Pulmonary lymph node (tissue), 1 donor: ENCODE results near the genes PRAMEF4 and PRAMEF14.

DNA sequence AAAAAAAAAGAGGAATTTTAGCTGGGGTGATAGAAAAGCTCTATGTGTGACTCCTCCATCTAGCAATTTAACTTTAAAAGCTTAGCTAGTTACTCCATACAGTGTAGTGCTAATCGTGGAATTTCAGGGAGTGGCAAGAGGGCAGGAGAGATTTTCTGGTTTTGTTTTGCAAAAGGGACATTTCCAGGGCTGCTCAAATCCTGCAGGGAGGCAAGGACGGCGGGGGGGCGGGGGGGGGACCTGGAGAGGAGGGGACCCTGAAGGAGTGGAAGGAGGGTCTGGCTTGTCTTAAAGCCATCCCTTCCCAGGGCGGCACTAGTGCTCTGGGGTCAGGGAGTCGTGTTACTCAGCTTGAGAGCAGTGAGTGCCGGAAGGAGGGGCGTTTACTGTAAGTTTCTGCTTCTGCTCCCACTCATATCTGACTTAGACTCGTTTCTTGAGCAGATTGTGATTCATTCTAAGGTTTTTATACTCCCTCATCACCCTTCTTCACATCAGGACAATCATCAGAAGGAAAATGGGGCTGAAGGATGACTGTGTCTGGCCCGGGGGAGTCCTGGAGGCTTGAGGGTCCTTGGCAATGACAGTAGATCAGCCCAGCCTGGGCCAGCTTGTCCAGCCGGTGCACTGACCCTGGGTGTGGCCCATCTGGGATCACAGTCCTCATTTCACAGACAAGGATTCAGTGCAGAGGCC is 4.7 kb downstream of the TNFRSF8 start:
- PRO-cap, result no peak

- PRO-cap, result unidirectional peak, minus-strand start at chr1:12081954
These were observed 18.7 kb downstream of the TNFRSF8 start for GRCh38 chr1:12081789-12082254.

- PRO-cap, result bidirectional peak, plus-strand start at chr1:12146724, minus-strand start at chr1:12146608
These were observed 19.8 kb upstream of the TNFRSF1B start for GRCh38 chr1:12146596-12147807.

GRCh38 chr1:12152115-12152545 is 14.7 kb upstream of the TNFRSF1B start:
- PRO-cap, result no peak

DNA sequence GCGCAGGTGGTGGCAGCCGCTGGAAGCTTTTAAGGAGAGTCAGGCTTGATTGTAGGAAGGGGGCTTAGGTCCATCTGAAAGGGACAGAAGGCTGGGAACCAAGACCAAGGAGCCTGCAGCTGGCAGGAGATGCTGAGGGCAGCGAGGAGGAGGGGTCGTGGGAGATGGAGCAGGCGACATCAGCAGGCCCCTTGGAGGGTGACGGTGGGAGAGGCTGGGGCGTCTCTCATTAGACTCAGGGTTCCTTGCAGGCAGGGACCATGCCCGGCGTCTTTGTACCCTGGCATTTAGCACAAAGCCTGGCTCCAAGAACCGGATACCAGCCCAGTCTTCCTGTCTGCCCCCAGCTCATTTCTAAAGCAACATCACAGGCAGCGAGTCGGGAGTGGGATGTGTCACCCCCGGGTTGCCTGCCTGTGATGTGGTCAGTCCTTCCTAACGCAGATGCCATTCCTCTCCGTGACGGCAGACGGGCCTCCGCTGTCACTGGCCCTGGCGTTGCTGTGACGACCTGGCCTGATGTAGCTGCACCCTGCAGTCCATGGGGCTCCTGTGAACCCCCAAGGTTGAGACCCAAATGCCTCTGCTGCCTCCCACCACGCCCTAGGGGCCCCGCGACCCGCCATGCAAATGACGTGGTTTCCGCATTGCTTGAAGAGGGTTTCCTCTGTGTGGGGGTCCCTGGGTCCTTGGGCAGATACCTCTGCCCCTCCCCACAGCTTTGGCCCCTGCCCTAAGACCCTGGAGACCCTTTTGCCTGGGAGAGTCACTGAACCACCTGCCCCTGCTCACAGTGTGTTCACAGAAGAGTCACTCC is 12.2 kb downstream of the TNFRSF1B start:
- PRO-cap, result unidirectional peak, minus-strand start at position 416 of the sequence

- PRO-cap, result no peak
These were observed 19.0 kb downstream of the TNFRSF1B start for GRCh38 chr1:12185352-12186534.

DNA sequence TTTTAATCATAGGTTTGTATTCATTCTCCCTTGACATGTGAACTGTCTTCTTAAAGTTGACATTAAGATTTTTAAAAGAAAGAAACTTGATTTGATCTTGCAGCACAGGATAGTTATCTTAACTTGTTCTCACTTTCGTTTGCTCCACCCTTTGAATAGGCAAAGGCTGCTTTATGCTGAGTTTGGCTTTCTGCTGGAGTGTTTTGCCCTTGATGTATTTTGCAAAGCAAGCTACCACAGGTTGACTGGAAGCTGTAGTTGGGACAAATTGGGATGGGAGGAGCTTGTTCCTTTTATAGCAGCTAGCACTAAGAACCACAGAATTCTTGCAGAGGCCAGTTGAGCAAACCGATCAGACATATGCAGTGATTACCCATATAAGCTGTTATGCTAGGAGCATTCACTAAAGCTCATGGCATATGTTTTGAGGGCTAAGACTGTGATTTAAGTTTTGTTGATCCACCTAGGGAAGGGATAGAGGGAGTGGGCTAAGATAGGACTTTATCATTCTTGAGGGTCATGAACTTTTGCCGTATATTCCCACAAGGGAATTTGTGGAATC is 130.0 kb downstream of the VPS13D start:
- PRO-cap, result no peak

- PRO-cap, result unidirectional peak, minus-strand start at chr1:12386274; unidirectional peak, minus-strand start at chr1:12386302
These were observed 156.3 kb downstream of the VPS13D start for GRCh38 chr1:12386013-12386741.

- PRO-cap, result no peak
These were observed 183.8 kb downstream of the DHRS3 start for GRCh38 chr1:12434147-12434627.

DNA sequence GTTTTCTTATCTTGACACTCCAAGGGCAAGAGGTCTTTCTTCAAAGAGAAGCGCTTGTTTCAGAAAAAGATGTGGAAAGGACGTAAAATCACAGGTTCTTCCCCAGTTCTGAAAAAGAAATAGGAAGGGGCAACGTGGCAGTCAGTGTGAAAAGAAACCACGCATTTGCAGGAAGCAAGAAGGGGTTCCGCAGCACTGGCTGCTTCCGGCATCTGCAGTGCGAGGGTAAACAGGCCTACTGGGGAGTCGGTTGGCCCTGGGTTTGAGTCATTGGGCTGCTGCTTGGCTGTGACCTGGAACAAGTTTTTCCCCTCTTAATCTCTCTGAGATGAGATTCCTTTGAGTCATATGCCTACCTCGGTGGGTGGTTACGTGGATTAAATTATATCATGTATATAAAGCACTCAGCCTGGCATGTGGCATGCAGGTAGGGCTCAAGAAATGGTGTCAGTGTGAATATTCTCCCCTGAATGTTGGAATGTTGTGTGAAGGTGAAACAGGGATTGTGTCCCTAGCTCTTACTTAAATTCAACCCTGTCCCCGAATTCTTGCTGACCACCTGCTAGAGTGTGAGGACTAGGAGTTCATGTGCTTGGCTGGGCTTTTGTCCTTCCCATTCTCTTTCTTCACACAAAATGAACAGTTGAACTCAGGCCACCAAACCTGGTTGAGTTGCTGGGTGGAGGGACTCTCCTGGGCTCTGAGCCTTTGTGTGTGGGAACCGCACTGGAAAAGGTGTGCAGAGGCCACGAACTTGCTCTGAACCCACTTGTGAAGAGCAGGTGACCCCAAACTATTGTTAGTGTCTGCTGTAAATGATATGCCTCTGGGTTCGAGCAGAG is 144.6 kb downstream of the DHRS3 start:
- PRO-cap, result bidirectional peak, plus-strand start at position 217 of the sequence, minus-strand start at position 148 of the sequence

DNA sequence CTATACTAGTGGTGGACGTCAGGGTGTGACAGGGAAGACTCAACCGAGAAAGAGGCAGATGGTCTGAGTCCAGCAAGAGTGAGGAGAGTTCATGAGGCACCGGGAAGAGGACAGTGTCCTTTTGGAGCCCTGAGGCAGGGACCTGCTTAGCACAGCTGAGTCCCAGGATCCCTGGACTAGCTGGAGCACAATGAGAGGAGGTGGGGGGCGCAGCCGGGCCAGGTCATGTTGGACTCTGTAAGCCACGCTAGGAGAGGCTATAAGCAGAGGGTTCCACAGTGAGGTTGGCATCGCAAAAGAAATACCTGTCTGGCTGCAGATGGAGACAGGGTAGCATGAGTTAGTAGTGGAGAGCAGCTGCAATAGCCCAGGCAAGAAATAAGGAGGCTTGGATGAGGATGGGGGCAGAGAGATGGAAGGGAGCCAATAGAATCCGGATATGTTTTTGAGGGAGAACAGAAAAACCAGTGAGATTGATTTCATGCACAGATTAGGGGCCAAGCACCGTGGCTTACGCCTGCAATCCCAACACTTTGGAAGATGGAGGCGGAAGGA is 98.3 kb downstream of the DHRS3 start:
- PRO-cap, result no peak

DNA sequence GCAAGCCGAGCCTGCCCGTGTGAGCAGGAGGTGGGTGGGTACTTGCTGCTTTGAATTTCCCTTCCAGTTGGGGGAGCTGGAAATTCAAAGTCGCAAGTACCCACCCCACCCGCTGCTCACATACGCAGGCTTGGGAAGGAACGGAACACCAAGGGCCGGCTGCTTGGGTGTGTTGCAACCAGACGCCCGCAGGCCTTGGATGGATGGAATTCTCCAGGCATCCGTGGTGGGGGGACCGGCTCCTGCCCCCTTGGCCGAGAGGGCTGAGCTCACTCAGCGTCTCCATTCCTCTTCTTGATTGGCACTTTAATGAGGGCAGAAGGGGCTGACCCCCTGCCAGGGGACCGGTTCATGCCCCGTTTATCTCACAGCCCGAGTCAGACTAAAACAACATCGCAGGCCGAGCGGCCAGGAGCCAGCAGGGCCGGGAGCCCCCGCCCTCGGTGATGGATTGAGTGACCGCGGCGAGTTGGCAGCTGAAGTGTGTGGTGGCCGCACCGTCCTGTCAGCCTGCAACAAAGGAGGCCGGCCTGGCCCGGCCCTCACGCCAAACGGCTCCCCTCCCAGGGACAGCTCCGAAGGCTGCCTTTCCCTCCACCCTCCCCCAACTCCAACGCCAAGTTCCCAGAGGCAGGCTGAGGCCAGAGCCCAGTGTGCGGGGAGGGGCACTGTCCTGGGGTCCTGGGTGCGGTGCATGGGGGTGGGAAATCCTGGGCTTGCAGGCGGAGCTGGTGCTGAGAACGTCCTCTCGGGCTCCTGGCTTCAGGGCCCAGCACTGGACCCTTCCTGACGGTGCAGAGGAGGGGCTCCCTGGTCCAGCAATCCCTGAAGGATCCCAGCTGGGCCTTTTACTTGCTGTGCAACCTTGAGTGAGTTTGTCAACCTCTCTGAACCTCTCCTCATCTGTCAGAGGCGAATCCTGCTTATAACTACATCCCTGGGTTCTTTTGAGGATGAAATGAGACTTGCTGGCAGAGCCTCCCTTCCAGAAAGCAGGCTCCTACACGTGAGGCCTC is 77.7 kb downstream of the DHRS3 start:
- PRO-cap, result no peak

DNA sequence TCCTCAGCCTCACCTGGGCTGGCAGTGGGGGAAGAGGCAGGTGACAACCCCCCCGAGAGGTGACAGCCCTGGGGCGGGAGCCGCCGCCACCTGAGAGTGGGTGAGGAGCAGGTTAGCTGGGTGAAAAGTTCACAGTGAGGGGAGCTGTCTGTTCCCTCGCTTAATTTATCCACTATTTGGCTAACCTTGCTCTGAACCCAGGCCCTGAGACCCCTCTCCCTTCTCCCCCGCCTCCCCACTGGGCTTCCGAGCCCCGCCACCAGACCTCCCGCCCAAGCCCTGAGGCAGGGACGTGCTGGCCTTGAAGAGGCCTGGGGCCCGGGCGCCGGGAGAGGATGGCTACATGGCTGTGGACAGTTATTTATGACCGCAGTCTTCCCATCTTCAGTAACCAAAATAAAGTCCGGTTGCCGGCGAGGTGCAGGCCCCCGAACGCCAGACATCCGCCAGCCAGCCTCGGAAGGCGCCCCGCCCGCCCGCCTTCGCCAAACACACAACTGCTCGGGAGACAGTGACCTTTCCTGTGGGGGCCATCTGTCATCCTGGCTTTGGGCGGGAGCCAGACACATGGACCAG is 69.1 kb downstream of the DHRS3 start:
- PRO-cap, result no peak

GRCh38 chr1:12556431-12557021 is 61.5 kb downstream of the DHRS3 start:
- PRO-cap, result bidirectional peak, plus-strand start at chr1:12556736, minus-strand start at chr1:12556664

DNA sequence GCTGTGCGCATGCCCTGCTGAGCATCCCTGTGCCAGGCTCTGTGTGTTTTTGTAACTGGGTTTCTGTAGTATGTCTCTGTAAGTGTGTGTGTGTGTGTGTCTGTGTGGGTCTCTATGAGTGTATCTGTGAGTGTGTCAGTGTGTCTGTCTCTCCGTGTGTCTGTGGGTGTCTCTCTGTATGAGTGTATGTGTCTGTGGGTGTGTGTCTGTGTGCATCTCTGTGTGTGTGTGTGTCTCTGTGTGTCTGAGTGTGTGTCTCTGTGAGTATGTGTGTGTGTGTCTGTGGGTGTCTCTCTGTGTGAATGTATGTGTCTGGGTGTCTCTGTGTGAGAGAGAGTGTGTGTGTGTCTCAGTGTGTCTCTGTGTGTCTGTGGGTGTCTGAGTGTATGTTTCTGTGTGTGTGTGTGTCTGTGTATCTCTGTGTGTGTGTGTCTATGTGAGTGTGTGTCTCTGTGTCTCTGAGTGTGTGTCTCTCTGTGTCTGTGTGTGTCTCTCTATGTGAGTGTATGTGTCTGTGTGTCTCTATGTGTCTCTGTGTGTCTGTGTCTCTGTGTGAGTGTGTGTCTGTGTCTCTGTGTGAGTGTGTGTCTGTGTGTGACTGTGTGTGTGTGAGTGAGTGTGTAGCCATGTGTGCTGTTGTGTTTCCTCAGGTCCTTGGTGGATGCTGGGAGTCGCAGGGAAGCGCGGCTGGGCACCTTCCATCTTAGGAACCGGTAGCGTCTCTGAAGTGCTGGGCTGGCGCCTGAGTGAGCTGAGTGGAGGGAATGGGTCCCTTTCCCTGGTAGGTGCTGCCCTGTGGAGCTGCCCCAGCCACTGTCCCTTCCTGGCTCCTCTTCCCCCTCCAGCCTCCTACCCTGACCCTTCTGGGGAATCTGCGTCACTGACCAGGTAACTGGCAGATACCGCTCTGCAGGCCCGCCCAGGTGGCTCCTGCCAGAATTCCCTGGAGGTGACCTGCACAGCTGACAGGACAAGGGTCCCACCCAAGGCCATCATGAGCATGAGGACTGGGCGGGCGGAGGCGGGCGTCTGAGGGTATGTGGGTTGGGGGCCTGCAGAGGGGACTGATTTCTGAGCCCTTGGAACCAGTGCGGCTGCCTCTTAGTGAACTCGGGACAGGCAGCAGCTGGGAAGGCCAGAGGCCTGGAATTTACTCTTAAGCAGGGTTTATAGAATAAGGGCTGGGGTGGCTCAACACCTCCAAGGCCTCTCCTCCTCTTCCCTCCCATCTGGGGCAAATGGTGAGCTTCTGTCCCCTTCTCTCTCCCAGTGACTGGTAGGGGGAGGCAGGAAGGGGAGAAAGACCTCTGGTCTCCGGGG is 32.8 kb downstream of the DHRS3 start:
- PRO-cap, result no peak

- PRO-cap, result no peak
These were observed 7.3 kb downstream of the DHRS3 start for GRCh38 chr1:12610550-12611260.

GRCh38 chr1:12634051-12634507 is 9.8 kb upstream of the AADACL4 start:
- PRO-cap, result no peak

GRCh38 chr1:12885934-12886423 is at the start of gene PRAMEF4:
TSS of gene PRAMEF4 (minus strand) at chr1:12886201.
- PRO-cap, result no peak

- PRO-cap, result no peak
These were observed at the start of gene PRAMEF14 for GRCh38 chr1:13346849-13347372. TSS of gene PRAMEF14 (minus strand) at chr1:13347134.

DNA sequence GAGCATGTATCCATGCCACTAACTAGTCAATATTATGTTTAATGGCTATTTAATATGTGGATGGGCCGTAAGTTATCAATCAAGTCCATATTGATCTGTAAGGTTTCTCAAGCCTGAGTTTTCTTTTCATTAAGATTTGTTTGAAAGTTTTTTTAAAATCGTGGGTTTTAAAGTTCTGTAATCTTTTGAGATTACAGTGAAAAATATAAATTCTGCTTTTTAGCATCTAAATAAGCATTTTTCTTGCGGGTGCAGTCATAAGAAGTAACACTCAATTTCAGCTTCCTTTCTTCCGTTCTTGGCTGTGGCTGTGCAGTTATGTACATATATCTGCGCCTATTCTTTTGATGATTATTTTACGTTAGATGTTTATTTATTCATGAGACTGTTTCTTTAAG is 2.3 kb downstream of the PRDM2 start:
- PRO-cap, result unidirectional peak, minus-strand start at position 300 of the sequence